Stomach (tissue), 7 donors: ENCODE measurements around a stretch of chr3.

GRCh38 chr3:39139130-39139911 is 14.1 kb downstream of the CSRNP1 start:
- PRO-cap, result unidirectional peak, minus-strand start at chr3:39139771
- RAMPAGE, long total RNA, 5 experiments, result no peak in any of the 5 experiments
- RRBS, result no CpG with 5 or more reads among the region's 6 CpGs

DNA sequence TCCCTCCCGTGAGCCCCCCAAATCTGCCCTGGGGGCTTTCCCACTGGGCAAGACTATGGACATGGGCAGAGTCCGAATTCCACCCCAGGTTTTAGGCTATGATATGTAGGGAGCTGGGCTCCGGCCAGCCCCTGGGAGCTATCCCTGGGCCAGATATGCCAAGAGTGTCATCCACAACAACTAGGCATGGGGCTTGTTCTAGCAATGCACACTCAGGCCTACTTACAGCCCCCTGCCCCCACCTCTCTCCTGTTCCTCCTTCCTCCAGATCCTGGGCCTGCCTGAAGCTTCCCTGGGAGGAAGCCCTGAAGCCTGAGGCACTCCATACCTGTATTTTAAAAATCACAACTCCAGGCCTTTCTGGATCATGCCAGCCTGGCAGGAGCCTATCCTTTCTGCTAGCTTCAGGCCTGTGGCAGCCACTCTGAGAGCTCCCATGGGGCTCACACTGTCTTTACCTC is 550 bp downstream of the XIRP1 start:
- PRO-cap, result no peak
- RAMPAGE, long total RNA, 5 experiments, result no peak in any of the 5 experiments
- RRBS, result no CpG with 5 or more reads among the region's 3 CpGs

DNA sequence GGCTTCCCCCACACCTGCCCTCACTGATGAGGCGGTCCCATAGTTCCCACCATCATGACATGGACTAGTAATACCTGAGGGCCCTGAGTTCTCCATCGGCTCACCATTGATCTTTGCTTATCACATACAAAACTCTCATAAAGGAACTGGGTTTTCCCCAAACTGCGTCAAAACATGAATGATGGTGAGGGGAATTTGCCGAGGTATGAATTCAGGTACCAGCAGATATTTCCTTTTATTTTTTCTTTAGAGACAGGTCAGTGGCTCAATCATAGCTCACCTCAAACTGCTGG is 1.5 kb upstream of the CCR8 start:
- PRO-cap, result no peak
- RAMPAGE, long total RNA, 5 experiments, result no peak in any of the 5 experiments
- RRBS, result no CpG with 5 or more reads among the region's 4 CpGs

DNA sequence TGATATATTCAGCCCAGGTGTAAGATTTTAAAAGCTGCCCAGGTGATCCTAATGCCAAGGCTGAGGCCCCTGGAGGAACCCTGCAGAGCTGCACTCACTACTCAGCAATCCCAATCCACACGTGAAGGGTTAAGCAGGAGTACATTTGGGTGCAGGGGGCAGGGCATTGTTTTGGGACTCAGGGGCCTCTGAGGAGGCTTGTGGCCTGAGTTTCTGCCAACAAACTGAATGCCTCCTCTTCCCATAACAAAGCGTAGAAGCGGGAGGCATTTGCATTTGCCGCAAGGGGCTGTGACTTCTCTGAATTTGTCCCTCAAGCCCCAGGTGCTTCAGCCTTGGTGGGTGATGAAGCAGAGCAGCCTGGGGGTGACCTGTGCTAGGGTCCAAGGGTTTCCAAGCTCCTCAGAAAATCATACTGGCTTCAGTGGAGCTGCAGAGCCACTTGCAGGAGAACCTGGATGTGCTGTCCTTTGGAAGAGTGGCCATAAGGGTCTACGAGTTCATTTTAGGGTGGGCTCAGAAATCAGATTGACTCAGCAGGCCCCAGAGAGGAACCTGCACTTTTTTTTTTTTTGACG is 1.6 kb upstream of the RPSA start:
- PRO-cap, result no peak
- RAMPAGE, long total RNA, 5 experiments, result no peak in any of the 5 experiments
- RRBS, result no CpG with 5 or more reads among the region's 6 CpGs

GRCh38 chr3:39810264-39810814 is 930 bp downstream of the MYRIP start:
- PRO-cap, result no peak
- RAMPAGE, long total RNA, 5 experiments, result no peak in any of the 5 experiments
- RRBS, result 3% methylated on average over 3 of the region's 31 CpGs

DNA sequence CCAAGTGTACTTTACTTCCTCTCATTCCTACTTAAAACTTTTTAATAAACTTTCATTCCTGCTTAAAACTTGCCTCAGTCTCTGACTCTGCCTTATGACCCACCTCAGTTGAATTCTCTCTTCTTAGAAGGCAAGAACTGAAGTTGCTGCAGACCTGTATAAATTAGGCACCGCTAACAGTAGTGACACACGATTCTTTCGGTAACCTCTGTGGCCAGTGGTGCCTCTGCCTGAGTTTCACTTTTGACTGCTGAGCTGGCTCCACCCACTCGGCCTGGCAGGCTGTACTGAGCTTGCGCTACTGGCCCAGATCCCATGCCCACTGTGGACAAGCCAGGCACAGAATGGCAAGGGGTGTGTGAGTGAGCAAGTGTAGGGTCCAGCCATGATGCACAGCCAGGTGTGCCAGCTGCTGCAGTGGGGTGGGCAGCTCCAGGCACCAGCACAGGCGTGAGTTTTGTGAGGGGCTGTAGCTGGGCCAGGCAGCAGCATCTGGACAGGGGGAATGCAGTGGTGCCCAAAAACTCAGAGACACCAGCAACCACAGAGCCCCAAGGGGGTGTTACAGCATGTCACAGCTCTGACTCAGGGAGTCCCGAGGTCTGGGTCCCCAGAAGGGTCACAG is 19.1 kb upstream of the EIF1B start:
- PRO-cap, result no peak
- RAMPAGE, long total RNA, 5 experiments, result no peak in any of the 5 experiments
- RRBS, result no CpG with 5 or more reads among the region's 7 CpGs

DNA sequence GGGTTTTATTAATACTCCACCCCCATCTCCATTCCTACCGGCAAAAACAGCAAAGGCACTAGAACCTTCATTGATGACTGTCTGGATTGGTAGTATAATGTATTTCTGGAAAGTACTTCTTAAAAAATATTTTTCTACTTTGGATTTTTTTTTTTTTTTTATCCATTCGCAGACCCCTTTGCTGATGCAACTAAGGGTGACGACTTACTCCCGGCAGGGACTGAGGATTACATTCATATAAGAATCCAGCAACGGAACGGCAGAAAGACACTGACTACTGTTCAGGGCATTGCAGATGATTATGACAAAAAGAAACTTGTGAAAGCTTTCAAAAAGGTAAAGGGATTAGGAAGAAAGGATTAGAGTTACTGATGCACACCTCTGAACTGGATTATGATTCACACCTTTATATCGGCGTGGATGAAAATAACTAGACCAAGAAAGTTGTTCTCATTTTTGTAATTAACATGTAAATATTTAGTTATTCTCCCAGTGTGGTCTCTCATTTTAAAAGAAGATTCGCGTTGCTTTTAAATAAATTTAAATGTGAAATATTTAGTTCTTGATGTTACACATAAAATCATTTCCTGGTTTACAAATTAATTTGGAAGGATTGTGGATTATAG is 1.3 kb downstream of the EIF1B start:
- PRO-cap, result no peak
- RAMPAGE, long total RNA, 5 experiments, result start-site peak on the plus strand in 2 of 5 experiments, centred at positions 189 to 197 of the sequence, 10 to 24 reads per replicate
- RRBS, result no CpG with 5 or more reads among the region's 10 CpGs

- PRO-cap, result no peak
- RAMPAGE, long total RNA, 5 experiments, result no peak in any of the 5 experiments
- RRBS, result no CpG with 5 or more reads among the region's 8 CpGs
Measured at GRCh38 chr3:40313764-40314892, 4.6 kb downstream of the EIF1B start.

GRCh38 chr3:40907705-40909029 is 291.1 kb upstream of the CTNNB1 start:
- PRO-cap, result no peak
- RAMPAGE, long total RNA, 5 experiments, result no peak in any of the 5 experiments
- RRBS, result no CpG with 5 or more reads among the region's 39 CpGs

GRCh38 chr3:41237958-41238423 is 38.7 kb downstream of the CTNNB1 start:
- PRO-cap, result no peak
- RAMPAGE, long total RNA, 5 experiments, result no peak in any of the 5 experiments
- RRBS, result no CpG with 5 or more reads among the region's 3 CpGs

DNA sequence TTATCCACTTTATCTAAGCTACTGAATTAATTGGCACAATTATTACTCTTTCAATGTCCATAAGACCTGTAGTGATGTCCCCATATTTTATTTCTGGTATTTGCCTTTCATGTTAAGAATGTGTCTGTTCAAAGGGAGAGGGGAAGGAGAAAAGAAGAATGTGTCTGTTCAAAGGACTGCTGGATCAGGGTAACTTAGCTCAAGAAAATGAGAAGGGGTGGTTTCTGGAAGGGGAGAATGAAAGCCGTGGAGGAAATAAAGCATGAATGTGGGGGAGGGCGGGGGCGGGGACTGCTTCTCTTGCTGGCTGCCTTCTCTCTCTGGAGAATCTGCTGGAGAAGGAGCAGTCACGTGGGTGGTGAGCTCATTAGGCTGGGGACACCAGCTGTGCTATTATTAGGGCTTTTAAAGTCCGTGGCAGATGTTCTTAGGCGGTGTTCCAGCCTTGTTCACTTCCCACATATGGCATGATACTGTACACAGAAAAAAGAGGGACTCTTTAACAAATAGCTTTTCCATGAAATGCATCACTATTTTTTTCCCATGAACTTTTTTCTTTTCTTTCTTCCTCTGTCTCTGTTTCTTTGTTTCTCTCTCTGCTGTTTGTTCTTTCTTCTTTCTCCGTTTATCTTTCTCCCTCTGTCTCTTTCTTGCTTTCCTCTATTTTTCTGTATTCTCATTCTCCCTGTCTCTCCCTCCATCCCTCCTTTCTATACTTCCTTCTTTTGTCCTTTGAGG is 63.7 kb upstream of the ULK4 start:
- PRO-cap, result bidirectional peak, plus-strand start at position 420 of the sequence, minus-strand start at position 322 of the sequence
- RAMPAGE, long total RNA, 5 experiments, result no peak in any of the 5 experiments
- RRBS, result no CpG with 5 or more reads among the region's 7 CpGs

GRCh38 chr3:42031680-42032538 is 59.2 kb upstream of the TRAK1 start:
- PRO-cap, result no peak
- RAMPAGE, long total RNA, 5 experiments, result no peak in any of the 5 experiments
- RRBS, result no CpG with 5 or more reads among the region's 10 CpGs

DNA sequence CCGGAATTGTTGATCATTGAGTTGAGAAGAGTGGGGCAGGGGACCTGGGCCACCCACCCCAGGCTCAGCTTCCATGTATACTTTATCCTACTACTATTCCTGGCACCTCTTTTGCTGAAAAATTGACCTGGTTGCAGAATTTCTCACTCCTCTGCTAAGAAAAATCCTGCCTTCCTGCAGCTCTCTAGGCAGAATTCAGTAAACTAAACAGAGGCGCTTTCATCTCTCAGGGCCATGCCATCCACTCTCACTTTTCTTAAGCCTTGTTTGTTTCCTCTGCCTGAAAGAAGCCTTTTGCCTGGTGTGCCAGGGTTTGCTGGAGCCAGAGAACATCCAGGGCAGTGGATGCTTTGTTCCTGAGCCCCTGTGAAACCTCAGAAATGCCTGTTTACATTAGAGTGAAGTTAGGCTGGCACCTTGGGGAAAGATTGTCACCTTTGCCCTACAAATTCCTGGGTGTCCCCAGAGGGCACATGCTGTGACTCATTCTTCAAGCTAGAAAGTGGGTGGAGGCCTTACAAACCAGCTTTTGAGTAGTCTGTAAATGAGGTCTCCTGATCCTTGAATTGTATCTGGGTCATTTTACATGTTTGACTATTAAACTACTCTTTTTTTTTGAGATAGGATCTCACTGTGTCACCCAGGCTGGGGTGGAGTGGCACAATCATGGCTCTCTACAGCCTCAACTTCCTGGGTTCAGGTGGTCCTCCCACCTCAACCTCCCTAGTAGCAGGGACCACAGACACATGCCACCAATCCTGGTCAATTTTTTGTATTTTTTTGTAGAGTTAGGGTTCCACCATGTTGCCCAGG is 10.7 kb upstream of the TRAK1 start:
- PRO-cap, result unidirectional peak, minus-strand start at position 376 of the sequence
- RAMPAGE, long total RNA, 5 experiments, result no peak in any of the 5 experiments
- RRBS, result no CpG with 5 or more reads among the region's 2 CpGs

- PRO-cap, result unidirectional peak, minus-strand start at chr3:42264763
- RAMPAGE, long total RNA, 5 experiments, result start-site peak on the minus strand in 1 of 5 experiments, at chr3:42264763-42264767 at its widest, 7 reads per replicate
- RRBS, result 10% methylated on average over 24 of the region's 33 CpGs
Measured at GRCh38 chr3:42264672-42265196, 1.3 kb downstream of the CCK start.

GRCh38 chr3:42369141-42369806 is 41.1 kb downstream of the LYZL4 start:
- PRO-cap, result no peak
- RAMPAGE, long total RNA, 5 experiments, result no peak in any of the 5 experiments
- RRBS, result no CpG with 5 or more reads among the region's 6 CpGs

- PRO-cap, result bidirectional peak, plus-strand start at chr3:42473394, minus-strand start at chr3:42473187; unidirectional peak, plus-strand start at chr3:42473845
- RAMPAGE, long total RNA, 5 experiments, result no peak in any of the 5 experiments
- RRBS, result no CpG with 5 or more reads among the region's 11 CpGs
Measured at GRCh38 chr3:42472926-42474017, 29.2 kb upstream of the VIPR1 start.

- PRO-cap, result no peak
- RAMPAGE, long total RNA, 5 experiments, result start-site peak on the plus strand in 1 of 5 experiments, at chr3:42501852-42501947 at its widest, 5 to 20 reads per replicate
- RRBS, result no CpG with 5 or more reads among the region's 53 CpGs
Measured at GRCh38 chr3:42501187-42502061, 1.0 kb upstream of the VIPR1 start.

GRCh38 chr3:42600015-42600585 is 386 bp upstream of the NKTR start:
- PRO-cap, result bidirectional peak, plus-strand start at chr3:42600666, minus-strand start at chr3:42600322
- RAMPAGE, long total RNA, 5 experiments, result no peak in any of the 5 experiments
- RRBS, result no CpG with 5 or more reads among the region's 37 CpGs

GRCh38 chr3:42731807-42732834 is 29.5 kb upstream of the HHATL start:
- PRO-cap, result no peak
- RAMPAGE, long total RNA, 5 experiments, result no peak in any of the 5 experiments
- RRBS, result no CpG with 5 or more reads among the region's 7 CpGs

DNA sequence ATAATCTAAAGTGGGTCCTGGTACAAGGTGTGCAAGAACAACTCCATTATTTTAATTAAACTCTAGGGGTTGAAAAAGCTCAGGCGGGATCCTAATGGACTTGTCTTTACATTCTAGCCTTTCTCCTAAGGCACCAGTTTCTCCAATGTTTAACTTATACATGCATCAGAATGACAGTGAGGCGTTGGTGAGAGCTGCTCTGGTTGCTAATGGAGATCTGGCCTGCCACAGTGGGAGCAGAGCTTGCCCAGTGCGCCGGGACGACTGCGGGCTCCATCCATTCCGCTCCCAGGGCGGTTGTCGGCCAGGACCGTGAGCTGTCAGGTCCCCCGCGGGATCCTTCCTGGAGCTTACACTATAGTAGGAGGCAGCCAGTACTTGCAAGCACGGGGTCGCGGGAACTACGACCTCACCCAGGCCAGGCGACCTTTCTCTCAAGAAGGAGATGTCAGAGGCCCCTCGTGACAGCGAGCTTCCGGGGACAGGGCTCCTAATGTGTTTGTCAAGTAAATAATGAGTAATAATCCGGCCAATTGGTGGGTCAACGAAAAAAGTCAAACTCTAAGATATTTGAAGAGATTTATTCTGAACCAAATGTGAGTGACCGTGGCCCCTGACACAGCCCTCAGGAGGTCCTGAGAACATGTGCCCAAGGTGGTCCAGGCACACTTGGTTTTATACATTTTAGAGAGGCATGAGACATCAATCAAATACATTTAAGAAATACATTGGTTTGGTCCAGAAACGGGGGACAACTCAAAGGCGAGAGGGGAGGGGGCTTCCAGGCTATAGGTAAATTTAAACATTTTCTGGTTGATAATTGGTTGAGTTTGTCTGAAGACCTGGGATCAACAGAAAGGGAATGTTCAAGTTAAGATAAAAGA is 1.1 kb upstream of the HIGD1A start:
- PRO-cap, result bidirectional peak, plus-strand start at position 285 of the sequence, minus-strand start at position 299 of the sequence; unidirectional peak, minus-strand start at position 345 of the sequence; unidirectional peak, minus-strand start at position 436 of the sequence
- RAMPAGE, long total RNA, 5 experiments, result no peak in any of the 5 experiments
- RRBS, result no CpG with 5 or more reads among the region's 25 CpGs